ENCODE measurements around a stretch of chr1.

DNA sequence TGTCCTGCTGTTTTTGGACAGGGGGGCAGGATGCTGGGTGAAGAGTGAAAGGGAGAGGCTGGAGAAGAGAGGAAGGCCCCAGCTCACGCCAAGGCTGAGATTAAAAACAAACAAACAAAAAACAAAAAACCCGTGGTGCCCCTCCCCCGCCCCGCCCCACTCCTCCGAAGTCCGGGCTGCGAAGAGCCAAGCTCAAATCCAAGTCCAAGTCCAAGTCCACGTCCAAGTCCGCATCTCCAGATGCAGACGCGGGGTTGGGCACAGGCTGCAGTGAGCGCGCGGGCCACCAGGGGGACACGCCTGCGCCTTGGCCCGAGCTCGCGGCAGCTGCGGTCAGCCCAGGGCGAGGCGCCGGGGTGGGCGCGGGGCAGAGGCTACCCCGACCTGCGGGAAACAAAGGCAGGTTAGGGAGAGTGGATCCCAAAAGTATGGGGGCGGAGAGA, 58.3 kb downstream of the NKAIN1 start:
- PRO-cap, 2 experiments, result no peak in any of the 2 experiments
- RAMPAGE, long total RNA, 5 experiments, result no peak in any of the 5 experiments

- PRO-cap, 2 experiments, result no peak in any of the 2 experiments
- RAMPAGE, long total RNA, 5 experiments, result no peak in any of the 5 experiments
Observed at GRCh38 chr1:31361886-31362537, 10.9 kb downstream of the FABP3 start.

DNA sequence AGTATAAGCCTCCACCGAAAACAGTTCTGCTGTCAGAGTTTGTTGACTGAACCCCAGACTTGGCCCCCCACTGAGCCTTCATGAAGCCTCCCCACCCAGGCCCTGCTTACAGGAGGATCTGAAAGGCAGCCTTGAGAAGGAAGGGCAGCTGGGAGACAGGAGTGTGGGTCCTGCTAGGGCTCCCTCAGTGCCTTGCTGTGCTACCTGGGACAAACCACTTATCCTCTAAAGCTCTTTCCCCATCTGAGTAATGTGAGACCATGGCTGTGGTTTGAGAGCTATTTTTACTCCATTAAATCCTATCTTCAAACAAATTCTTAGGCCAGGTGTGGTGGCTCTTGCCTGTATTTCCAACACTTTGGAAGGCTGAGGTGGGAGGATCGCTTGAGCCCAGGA, 11.6 kb upstream of the FABP3 start:
- PRO-cap, 2 experiments, result no peak in any of the 2 experiments
- RAMPAGE, long total RNA, 5 experiments, result no peak in any of the 5 experiments

DNA sequence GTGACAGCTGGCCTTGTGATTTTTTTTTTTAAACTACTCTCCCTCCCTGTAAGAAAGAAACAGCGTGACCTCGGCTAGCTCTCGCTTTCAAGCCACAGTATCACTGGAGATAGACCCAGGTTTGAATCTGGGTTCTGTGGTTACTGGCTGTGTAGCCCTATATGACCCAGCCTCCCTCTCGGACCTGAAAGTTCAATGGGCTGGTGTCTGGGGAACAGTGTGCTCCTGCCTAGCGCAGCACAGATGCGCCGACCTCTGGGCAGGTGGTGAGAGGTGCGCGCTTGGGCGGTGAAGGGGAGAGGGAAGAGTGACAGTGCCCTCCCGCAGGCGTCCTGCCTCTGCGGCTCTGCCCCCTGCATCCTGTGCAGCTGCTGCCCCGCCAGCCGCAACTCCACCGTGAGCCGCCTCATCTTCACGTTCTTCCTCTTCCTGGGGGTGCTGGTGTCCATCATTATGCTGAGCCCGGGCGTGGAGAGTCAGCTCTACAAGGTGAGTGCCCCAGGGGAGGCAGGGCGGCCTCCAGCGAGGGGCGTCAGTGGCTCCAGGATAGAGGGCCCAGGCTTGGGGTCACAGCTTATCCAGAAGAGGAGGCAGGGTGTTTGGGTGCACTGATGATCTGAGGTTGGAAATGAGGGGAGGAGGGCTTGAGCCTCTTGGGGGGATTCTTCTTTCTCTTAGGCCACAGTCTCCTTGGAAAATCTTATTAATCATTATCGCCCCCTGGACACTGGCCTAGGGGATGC, 10.5 kb downstream of the SERINC2 start:
- PRO-cap, 2 experiments, result no peak in any of the 2 experiments
- RAMPAGE, long total RNA, 5 experiments, result no peak in any of the 5 experiments

DNA sequence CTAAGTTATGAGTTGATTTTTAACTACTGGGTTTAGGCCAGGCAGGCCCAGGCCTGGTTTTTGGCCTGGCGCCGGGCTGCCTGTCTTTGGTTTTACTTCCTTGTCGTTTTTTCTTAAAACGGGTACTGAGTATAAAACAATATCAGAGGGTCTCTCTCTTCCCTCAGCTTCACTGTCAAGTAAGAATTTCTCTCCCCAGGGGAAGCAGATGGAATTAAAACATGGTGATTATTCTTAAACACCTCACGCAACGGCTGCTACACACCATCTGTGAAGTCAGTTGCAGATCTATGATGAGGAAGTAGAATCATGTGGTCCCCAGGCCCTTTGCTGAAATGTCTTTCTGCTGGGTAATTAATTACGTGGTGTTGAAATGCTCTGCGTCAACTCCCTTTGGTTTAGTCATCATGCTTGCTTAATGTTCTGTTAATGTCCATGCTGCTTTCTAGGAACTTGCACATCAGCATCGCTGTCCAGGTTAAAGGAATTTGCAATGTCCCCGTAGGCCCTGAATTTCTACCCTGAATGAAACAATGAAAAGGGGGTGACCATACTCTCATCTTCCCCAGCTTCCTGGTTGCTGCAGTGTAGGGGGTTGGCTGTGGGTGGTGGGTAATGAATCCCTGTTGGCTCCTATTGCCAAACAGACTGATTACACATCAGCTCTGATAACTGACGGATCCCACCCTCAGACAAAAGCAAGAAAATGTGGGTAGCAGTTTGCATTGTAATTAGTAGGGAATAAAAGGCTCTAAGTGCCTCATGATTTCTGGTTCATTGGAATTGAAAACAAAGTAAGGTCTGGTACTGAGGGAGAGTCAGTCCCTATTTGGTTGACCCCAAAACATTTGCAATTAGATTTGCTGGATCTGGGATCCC, 70.4 kb downstream of the SERINC2 start:
- PRO-cap, 2 experiments, result no peak in any of the 2 experiments
- RAMPAGE, long total RNA, 5 experiments, result no peak in any of the 5 experiments

DNA sequence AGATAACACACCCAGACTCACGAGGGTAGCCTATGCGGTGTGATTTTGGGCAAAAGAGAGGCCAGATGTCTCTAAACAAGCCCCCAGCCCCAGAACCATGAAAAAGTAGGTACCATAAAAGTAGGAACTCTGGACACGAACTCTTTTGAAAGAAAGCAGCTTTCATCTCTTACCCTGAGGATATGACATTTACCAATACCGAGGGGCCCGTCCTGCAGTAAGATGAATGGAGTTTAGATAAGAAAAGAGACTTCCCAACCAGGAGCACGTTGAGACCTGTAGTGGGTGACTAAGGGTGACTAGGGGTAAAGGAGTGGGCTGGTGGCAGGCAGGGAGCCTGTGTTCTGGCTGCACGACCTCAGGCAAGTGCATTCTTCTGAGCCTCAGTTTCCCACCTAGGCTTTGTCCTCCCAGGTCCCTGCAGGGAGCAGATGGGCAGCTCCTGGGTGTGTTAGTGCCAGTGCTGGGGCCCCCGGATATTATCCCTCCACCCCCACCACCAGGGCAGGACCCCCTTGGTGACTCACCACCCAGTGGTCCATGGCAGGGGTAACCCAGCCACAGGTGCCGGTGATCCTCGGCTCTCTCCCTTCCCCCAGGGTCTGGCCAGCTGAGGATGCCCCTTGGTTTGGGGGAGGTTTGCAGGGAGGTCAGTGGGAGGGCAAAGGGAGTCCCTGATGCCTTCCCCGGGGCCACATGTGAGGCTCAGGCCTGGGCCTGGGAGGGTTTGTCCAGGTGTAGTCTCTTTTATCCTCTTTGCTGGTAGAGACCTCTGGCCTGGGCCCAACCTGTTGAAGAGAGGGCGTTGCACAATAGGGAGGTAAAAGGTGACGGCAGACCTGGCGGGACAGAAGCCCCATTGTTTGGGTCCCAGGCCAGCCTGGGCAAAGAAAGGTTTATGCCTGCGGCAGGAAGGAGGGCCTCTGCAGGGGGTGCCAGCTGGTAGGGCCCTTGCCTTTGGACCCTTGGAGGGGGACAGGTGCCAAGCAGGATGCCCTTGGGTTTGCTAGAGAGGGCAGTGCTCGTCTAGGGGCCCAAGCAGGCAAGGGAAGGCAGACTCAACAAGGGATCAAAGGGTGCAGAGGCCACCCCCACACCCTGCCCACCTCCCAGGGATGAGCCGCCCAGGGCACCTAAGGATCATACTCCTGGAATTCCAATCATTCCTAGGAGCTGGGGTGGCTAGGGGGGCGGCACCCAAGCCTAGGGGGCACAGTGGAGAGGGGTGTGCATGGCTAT, 1.0 kb upstream of the TINAGL1 start:
- PRO-cap, 2 experiments, result peak in 1 of 2 experiments; most common plus-strand start position 887 of the sequence (in 1); most common minus-strand start position 749 of the sequence (in 1)
- RAMPAGE, long total RNA, 5 experiments, result start-site peak on the minus strand in 1 of 5 experiments, centred at position 714 of the sequence, 11 reads per replicate

DNA sequence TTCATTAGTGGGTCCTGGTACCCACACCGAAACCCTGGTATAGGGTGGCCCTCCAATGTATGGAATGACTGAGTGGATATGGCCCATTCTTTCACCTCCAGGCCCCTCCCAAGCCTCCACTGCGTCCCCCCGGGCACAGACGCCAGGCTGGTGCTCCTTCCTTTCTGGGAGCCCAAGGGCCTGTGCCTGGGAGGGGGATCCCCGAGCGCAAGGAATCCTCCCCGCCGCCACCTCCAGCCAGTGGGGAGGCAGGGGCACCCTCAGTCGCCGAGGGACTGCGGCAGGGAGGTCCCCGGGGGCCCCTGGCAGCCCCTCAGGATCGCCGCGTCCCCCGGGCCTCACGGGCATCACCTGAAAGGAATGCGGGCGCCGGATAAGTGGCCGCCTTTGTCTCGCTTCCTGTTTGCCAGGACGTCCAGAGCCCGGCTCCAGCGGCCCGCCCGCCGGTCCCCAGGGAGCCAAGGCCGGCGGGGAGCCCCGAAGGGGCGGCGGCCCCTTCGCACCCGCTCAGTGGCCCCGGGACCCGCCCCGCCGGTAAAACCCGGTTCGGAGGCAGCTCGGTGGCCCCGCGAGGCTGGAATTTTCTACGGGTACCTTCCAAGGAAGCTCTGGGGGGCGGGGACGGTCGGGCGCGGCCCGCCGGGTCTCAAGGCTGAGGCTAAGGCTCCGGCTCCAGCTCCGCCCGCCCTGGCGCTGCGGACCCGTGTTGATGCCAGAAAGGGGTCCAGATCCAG, 12.4 kb downstream of the TINAGL1 start:
- PRO-cap, 2 experiments, result peak in 1 of 2 experiments; most common plus-strand start position 402 of the sequence (in 1); most common minus-strand start position 353 of the sequence (in 1)
- RAMPAGE, long total RNA, 5 experiments, result no peak in any of the 5 experiments

- PRO-cap, 2 experiments, result no peak in any of the 2 experiments
- RAMPAGE, long total RNA, 5 experiments, result no peak in any of the 5 experiments
Observed at GRCh38 chr1:31606060-31606440, 11.4 kb upstream of the HCRTR1 start.

DNA sequence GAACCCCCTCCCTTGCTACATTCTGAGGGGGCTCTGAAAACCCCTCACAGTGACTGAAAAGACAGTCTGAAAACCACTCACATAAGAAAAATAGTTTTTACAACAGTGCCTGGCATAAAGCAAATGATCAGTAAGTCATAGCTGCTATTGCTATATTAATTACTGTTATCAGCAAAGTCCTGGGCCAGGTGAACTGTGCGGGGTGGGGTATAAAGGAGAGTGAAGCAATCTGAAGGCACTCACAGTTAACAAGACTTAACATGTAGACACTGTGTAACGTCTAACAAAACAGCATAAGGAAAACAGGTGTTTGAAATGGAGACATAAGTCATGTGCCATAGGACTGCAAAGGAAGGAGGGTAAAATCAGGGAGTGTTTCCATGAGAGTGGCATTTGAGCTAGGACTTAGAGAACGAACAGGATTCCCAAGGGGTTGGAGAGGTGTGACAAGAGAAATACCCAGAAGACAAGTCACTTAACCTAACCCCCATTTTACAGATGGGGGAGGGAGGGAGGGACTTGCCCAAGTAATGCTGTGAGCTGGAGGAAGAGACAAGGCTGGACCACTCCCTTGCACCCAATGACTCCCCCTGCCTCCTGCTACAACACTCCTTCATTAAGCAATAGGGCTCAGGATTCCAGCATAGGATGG, 6.8 kb downstream of the PEF1 start:
- PRO-cap, 2 experiments, result peak in 1 of 2 experiments; most common plus-strand start position 389 of the sequence (in 1)
- RAMPAGE, long total RNA, 5 experiments, result no peak in any of the 5 experiments

DNA sequence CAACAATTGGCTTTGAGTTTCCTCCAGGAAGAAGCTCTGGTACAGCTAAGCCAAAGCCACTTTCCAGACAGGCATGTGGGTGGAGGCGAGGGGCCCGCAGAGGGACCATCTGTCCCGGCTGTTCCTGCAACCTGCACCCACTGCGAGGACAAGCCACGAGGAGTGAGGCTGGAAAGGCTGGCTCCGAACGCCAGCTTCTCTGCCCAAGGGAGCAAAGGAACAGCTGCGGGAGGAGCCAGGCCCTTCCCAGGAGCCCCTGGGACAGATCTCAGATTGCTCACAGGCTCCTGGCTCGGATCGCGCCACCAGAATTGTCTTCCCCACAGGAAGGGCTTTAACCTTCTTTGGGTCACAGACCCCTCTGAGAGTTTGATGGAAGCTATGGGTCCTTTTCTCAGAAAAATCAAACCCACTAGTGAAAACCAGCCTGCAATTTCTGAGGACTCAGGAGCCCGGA, 28.4 kb upstream of the PEF1 start:
- PRO-cap, 2 experiments, result no peak in any of the 2 experiments
- RAMPAGE, long total RNA, 5 experiments, result no peak in any of the 5 experiments

- PRO-cap, 2 experiments, result no peak in any of the 2 experiments
- RAMPAGE, long total RNA, 5 experiments, result no peak in any of the 5 experiments
Observed at GRCh38 chr1:31694617-31695412, 9.0 kb downstream of the COL16A1 start.

DNA sequence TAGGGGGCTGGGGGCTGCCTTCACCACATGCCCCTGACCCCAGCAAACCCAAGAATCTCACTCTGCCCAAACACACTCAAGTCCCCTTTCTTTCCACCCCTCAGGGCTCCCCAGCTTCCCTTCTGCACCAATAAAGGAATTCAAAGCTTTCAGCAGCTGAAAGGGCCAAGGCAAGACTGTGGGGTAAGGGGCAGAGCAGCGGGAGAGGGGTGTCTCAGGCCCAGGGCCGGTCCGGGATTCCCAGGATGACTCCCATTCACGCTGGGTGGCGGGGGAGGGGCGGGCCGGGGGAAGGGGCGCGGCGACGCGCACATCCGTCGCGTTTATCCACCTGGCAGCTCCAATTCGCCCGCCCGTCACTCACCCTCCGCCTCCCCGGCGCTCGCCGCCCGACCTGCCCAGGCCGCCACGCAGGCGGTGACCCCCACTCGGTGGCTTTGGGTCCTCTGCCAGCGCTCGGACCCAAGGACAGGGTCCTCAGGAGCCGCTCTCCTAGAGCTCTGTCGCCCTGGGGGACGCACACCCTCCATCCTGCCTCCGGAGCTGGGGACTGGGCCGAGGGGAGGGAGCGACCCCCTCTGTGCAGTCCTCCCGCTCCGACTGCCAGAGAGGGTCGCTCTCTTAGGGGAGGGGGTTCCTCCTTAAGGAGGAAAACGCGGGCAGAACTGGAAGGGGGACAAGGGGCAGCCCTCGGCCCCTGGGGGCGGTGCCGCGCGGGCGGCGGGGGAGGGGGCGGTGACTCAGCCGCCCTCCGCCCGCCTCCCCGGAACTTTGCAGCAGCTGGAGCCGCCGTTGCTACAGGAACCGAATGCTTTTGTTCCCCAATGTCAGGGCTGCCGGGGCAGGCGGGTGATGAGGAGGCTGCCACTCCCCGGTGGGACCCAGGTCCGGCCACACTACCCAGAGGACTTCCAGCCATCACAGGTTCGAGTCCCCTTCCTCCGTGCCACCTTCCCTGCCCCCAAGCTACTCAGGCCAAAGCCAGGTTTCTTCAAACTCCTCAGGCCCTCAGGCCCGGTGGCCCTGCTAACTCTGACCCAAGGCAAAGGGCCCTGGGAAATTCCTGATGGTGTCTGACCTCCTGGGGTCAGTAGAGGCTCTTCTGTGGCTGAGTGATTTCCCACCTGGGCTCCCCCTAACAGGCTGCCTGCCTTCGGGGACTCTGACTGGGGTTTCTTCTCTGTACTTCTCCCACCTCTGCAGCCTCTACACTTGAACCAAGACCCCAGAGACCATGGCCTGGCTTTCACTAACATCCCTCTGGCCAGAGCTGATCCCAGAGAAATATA, 3.4 kb downstream of the ADGRB2 start:
- PRO-cap, 2 experiments, result peak in 1 of 2 experiments; most common plus-strand start position 824 of the sequence (in 1); most common minus-strand start position 678 of the sequence (in 1)
- RAMPAGE, long total RNA, 5 experiments, result start-site peak on the minus strand in 1 of 5 experiments, centred at position 694 of the sequence, 24 reads per replicate

DNA sequence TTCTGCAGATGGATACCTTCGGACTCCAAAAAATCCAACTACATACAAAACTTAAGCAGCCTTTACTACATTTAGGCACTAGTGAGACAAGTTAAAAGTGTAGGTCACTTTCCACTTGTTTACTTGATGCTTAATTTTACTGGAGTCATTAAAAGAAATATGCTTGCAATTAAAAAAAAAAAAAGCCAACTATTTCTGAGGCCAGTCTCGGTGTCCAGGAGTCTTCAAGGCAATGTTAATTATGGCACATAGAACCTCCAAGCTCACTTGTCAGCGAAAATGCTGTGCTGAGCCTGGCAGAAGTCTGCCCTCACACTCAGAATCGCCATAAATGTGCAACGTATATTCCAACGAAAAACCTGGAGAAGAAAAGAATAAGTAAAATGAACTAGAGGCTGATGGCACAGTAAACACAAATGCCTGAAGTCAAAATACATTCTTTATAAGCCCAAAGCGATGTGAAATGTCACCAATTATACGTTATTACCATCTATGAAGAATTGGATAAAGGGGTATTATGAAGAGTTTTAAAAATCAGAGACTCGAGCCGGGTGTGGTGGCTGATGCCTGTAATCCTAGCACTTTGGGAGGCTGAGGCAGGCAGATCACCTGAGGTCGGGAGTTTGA, 18.8 kb downstream of the PTP4A2 start:
- PRO-cap, 2 experiments, result no peak in any of the 2 experiments
- RAMPAGE, long total RNA, 5 experiments, result no peak in any of the 5 experiments

DNA sequence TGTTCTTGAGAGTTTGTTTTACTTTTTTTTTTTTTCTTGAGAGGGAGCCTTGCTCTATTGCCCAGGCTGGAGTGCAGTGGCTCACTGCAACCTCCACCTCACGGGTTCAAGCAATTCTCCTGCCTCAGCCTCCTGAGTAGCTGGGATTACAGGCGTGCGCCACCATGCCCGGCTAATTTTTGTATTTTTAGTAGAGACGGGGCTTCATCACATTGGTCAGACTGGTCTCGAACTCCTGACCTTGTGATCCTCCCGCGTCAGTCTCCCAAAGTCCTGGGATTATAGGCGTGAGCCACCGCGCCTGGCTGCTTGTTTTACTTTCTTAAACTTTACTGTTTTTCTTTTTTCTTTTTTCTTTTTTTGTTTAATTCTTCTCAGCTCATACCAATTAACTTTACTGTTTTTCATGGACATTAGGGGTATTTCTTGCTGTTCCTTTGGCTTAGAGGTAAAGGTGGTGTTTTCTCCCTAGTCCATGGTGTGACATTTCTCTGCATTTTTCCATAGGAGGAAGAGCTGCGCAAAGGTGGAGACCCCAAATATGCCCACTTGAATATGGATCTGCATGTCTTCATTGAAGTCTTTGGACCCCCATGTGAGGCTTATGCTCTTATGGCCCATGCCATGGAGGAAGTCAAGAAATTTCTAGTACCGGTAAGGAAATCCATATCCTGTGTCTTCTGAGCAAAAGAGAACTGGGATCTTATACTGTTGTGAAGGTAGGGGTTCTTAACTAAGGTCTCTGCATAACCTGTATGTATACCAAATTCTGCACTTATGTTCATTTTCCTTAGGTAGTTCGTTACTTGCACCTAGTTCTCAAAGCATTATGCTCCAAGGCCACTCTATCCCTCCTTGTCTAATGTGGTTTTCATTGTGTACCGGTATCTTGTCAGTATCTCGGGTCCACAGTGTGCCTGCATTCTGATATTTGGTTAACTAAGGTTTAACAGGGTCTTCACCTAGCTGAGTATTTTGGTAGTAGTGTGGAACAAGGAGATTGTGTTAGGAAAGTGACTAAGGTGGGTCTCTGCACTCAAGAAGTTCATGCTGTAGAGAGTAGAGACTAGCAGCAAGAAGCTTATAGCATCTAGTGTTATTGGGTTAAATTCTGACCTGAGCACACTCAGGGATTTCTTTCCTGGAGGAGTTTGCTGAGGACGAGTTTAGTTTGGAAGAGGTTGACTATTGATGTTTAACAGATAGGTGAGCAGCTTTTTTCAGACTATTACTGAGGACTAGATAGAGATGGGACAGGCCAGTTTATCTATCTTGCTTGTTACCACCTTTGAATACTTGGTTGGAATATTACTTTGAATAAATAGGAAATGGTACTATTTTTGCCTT, 19.5 kb downstream of the KHDRBS1 start:
- PRO-cap, 2 experiments, result no peak in any of the 2 experiments
- RAMPAGE, long total RNA, 5 experiments, result no peak in any of the 5 experiments

GRCh38 chr1:32040536-32041253, 27.0 kb downstream of the KHDRBS1 start:
- PRO-cap, 2 experiments, result no peak in any of the 2 experiments
- RAMPAGE, long total RNA, 5 experiments, result no peak in any of the 5 experiments

- PRO-cap, 2 experiments, result peak in 1 of 2 experiments; most common minus-strand start chr1:32206204 (in 1)
- RAMPAGE, long total RNA, 5 experiments, result no peak in any of the 5 experiments
Observed at GRCh38 chr1:32205871-32207050, 790 bp downstream of the IQCC start.

DNA sequence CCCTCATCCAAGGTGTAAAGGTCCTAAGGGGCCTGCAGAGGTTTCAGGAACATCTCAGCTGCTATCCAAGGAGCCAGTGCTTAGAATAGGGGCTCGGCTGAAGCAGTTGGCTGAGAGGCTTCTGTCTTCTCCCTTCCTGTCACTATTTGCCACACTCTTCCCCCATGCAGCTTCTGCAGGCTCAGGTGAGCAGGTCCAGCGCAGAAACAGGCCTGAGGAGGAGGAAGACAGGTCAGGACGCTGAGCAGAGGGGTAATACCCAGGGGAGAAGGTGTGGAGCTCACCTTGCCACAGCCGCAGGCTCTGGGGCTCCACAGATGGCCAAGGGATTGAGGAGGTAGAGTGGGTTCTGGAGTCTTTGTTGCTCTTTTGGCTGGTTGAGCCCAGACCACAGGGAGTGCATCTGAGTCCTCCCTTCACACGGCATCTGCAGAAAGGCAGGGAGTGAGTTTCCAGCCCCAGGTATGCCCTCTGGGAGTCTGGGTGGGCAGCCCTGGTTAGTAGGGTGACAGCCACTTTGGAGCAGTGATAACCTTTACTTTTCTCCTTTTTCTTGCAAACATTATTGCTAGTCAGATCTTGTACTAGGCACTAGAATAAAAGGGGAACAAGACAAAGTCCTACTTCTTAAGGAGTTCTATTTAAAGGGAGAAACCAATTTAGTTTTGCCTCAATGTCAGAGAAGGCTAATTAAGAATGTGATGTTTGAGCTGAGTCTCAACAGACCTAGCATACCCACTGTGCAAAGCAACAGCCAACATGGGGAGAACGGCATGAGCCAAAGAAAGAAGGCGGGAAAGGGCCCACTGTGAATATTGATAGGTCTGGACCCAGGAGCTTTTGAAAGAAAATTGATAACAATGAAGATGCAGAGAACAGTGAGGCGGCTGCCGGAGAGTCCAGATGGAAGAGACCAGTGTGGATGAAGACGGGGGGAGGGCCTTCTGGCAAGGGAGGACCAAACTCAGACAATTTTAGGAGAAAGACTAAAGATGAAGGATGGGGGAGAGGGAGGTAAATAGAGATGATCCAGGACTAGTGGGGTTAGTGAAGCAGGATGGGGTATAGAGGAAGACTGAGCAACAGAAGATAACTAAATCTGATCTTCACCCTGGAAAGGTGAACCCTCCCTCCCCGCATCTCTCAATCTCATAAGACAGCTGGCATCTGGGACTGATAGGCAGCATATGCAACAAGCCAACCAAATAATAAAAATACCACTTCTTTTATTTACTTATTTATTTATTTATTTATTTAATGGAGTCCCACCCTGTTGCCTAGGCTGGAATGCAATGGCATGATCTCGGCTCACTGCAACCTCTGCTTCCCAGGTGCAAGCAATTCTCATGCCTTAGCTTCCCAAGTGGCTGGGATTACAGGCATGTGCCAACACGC, 10.0 kb downstream of the EIF3I start:
- PRO-cap, 2 experiments, result no peak in any of the 2 experiments
- RAMPAGE, long total RNA, 5 experiments, result no peak in any of the 5 experiments

DNA sequence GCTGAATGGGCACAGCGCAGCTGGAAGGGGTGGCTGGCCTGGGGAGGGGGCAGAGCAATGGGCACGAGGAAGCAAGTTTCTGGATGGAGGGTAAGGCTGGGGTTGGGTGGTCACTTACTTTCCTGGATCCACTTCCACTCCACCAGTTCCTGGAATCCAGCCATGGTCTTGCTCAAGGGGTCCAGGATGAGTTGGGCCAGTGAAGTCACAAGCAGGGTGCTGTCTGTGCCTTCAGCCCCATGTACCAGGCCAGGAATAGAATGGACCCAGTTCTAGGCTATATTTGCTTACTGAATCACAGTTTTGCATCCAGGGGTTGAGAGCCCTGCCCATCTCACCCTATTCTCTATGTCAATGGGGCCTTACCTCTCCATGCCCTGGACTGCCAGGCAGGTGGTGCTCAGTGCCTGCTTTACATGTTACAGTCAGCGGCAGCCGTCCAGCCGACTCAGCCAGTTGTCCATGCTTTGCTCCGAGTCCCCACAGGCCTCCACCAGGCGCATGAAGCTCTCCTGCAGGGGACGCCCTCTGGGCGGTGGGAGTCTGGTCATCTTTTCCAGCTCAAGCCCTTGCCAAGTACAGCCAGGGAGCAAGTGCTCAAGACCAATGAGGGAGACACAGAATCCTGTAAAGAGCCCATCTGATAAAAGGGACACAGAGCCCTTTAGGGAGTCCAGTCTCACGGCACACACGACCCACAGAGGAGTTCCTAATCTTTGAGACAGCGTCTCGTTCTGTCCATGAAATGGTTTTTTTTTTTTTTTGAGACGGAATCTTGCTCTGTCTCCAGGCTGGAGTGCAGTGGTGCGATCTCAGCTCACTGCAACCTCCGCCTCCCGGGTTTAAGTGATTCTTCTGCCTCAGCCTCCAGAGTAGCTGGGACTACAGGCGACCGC, 12.2 kb upstream of the FAM167B start:
- PRO-cap, 2 experiments, result no peak in any of the 2 experiments
- RAMPAGE, long total RNA, 5 experiments, result no peak in any of the 5 experiments

DNA sequence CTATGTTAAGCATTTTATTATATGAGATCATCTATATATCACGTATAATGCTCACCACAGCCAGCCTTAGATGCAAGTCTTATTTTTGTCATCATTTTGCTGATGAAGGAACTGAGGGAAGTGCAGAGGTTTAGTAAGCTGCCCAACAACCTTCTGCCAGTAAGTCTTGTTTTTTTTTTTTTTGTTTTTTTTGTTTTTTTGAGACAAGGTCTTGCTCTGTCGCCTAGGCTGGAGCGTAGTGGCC, 5.9 kb downstream of the LCK start:
- PRO-cap, 2 experiments, result no peak in any of the 2 experiments
- RAMPAGE, long total RNA, 5 experiments, result no peak in any of the 5 experiments

- PRO-cap, 2 experiments, result no peak in any of the 2 experiments
- RAMPAGE, long total RNA, 5 experiments, result no peak in any of the 5 experiments
Observed at GRCh38 chr1:32316808-32317274, 19.2 kb downstream of the MARCKSL1 start.

Measured in thyroid gland (tissue), 7 donors.